Foreskin keratinocyte (primary cell): Measurements from ENCODE around the genes RPL27A and AKIP1.

- RAMPAGE, total RNA: no peak
These were observed 1.8 kb downstream of the TRIM66 start for GRCh38 chr11:8680651-8681167.

DNA sequence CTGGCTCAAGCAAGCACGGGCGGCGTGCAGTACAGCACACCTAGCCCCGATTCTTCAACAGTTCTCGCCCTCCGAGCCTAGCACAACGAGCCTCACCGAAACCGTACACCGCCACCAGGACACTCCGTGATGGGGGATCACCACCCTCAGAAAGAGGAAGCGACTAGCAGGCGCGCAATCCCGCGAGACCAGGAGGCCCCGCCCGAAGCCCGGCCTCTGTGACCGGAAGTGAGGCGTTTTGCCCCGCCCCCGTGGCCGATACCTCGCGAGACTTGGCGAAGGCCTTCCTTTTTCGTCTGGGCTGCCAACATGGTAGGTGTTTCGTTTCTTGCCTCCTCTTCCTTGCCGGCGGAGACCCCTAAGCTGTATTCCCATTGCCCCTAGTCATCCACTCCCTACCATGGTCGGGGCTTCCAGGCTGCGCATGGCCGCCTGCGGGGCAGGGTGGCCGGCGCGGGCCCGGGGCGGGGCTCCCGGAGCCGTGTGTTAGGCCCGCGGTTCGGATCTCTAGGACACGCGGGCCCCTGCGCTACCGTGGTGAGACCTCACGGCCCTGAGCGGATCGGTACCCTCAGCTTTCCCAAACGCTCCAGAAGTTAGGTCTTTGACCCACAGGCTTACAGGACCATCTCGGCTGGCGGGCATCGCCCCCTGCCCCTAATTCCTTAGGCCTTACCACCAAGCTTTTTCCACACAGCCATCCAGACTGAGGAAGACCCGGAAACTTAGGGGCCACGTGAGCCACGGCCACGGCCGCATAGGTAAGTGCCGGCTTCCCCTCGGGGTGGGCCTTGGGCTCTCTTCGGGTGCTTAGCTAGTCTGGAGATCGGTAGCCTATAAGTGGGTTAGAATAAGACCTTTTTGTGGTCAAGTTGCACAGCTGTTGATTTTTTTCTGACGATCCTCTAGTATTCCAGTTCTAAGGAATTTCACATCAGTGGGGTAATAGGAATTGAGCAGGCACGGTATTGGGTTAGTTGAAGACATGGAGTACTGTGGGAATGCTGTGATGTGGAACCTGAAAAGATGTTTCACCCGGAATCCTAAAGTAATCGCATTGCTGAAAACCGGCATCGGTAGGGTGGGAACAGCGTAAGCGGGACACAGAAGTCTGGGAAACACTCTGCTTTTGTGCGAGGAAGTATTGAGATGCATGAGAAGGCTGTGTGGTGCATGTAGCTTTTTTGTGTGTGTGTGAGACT is at the start of gene RPL27A:
Gene RPL27A (plus strand): TSS at position 288 of the 1,202 bp plus-strand sequence.
- RAMPAGE, total RNA: start-site peak on the plus strand centred at position 284 of the sequence, 32 bp wide, 156 and 376 reads in 2 replicates

DNA sequence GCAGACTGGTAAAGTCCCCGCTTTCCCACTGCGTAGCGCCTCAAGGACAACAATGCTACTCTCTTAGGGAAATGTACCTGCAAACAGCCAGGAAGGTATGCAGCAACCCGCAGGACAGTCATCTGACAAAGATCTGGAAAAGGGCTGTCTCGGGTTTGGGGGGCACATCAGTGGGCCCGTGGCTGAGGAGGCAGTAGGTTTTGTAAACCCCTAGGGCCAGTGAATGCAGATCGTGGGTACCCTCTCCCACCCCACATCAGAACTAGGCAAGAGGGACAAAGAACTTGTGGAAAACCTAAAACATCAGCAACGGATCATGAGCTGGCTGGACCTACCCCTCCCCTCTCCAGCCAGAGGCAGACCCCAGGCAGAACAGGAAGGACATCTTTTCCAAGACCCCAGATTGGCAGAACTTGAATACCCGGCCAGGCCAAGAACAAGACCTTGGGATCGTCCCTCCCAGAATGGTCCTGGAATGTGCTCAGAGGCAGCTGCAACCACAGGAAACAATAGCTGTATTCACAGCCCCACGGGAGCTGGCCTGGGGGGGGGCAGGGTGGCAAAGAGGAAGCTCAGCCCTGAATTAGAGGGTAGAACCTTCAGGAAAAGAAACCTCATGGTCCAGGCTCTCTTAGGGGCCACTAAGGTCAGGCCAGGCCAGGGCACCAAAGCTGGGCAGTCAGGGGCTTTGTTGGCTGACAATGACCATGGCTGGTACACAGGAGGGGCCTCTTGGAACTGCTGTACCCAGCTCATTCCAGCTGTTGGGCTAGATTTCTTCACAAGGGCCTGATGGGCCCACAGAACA is 17.1 kb downstream of the RPL27A start:
- RAMPAGE, total RNA: no peak

DNA sequence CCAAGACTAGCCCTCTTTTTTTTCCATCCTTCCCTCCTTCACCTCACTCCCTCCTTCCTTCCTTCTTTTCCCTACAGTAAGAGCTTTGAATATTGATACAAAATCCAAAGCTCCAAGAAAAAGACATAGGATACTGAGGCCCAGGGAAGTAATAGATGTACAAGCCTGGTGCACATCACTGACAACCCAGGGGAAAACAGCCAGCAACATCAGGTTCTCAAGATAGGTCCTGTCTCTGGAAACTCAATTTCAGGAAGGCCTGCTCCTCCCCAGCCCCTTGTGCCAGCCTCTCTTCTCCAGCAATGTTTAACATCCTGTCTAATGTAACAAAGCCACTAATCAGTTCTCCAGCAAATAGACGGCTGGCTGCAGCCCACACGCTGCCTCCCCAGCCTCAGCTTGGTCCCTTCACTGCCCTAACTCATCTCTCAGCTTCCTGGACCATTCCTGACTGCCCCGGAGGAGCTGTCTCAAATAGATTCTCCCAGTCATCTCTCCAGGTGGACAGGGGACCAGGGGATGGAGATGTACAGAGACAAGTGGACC is 37.7 kb downstream of the RPL27A start:
- RAMPAGE, total RNA: no peak

DNA sequence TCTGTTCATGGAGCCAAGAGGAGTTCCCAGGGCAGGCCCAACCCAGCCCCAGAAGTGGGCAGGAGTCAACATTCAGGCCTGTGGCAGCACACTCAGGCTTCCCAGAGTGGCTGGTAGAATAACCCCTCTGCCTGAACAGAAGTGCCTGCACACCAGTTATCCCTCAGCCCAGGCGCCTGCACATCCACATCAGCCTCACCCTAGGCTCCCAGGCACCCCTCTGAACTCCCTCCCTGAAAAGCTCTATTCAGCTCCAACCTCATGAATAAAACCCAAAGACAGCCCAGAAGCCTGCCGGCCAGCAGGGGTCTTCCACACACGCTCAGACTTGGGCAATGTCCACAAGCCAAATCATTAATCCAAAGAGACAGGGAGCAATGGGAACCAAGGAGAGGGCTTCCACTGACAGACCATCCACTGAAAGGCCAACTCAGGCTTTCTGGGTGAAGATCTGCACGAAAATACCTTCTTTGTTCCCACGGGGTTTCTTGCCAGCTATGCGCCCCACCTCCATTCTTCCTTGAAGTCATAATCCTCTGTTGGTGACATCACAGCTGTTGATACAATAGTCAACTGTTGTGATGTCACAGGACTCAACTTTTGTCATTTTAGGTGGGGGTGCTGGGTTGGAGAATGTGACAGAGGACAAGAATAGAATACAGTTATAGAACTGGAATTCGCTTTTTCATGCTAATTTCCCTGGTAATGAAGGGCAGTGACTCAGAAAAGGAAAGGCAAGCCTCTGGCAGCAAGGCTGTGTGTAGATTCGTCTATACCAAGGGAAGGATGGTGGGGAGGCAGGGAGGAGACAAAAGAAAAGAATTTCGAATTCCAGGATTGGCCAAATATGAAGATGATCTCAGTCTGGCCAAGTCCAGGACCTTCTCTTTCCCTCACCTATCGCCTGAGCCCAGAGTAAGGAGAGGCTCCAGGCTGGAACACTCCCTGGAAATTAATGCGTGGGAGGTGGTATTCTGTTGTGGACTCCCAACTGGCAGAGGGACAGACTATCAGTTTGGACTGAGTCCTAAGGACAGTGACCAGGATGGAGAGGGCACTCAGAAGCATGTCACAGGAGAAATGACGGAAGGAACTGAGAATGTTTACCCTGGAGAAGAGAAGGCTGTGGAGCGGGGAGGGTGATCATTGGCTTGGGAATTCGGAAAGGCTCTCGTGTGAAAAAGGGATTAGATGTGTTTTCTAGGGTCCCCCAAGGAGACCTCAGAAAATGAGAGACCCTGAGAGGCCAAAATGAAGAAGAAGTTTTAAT is 43.9 kb downstream of the DENND2B start:
- RAMPAGE, total RNA: no peak

GRCh38 chr11:8870268-8871434 is 40.3 kb upstream of the AKIP1 start:
- RAMPAGE, total RNA: no peak

DNA sequence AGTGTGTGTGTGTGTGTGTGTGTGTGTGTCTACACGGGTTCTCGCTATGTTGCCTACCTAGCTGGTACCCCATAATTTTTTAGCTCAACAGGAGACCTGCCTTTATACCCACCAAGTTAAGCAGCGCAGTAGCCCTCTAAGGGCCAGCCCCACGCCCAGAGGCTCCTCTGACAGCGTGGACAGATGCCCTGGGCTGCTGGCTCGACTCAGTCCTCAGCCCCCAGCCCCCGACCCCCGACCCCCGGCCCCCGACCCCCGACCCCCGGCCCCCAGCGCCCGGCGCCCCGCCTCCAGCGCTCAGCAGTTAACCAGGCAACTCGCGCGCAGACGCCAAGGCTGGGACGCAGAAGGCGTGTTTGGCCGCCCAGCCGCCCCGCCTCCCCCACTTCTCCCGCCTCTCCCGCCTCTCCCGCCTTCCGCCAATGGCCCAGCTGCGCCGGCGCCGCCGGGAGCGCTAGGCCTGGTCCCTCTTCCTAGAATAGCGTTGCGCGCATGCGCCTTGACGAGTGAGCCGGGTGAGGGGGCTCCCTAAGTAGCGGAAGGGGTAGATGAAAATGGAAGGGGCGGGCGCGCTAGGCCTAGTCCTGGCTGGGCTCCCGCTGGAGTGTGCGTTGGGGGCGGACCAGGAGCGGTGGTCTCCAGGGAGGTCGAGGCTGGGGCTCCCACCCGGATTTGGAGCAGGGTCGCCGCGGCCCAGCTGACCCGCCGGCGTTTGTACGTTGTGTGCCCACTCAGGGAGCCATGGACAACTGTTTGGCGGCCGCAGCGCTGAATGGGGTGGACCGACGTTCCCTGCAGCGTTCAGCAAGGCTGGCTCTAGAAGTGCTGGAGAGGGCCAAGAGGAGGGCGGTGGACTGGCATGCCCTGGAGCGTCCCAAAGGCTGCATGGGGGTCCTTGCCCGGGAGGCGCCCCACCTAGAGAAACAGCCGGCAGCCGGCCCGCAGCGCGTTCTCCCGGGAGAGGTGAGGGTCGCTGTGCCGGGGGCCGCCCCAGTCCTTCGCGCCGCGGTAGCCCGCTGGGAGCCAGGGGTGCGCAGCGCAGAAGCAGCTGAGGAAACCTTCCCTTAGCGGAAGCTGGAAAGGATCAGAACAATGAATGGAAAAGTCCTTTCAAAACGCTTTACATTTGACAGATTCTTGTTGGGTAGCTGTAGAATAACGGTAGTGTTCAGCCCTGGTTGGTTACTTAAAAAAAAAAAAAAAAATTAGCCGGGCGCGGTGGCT is at the start of gene AKIP1:
Gene AKIP1 (plus strand): TSS at position 481 of the 1,224 bp plus-strand sequence.
- RAMPAGE, total RNA: start-site peak on the plus strand centred at position 490 of the sequence, 7 bp wide, 90 and 107 reads in 2 replicates

DNA sequence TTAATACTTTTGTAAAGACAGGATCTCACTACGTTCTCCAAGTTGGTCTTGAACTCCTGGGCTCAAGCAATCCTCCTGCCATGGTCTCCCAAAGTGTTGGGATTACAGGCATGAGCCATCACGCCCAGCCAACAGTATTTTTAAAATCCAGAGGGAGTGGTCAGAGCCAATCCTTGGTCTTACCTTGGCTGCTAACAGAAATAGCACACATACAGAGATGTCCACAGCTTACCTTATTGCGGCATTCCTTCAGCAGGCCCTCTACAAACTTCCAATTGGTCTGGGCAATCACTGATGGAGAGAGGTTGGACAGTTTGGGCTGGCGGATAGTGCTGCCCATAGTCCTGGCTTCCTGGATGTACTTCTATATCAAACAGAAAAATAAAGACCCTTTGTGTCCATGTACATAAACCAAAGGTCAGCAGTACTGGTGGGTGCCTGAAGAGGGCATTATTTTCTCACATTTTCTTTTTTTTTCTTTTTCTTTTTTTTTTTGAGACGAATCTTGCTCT is 74.3 kb upstream of the SCUBE2 start:
- RAMPAGE, total RNA: no peak

DNA sequence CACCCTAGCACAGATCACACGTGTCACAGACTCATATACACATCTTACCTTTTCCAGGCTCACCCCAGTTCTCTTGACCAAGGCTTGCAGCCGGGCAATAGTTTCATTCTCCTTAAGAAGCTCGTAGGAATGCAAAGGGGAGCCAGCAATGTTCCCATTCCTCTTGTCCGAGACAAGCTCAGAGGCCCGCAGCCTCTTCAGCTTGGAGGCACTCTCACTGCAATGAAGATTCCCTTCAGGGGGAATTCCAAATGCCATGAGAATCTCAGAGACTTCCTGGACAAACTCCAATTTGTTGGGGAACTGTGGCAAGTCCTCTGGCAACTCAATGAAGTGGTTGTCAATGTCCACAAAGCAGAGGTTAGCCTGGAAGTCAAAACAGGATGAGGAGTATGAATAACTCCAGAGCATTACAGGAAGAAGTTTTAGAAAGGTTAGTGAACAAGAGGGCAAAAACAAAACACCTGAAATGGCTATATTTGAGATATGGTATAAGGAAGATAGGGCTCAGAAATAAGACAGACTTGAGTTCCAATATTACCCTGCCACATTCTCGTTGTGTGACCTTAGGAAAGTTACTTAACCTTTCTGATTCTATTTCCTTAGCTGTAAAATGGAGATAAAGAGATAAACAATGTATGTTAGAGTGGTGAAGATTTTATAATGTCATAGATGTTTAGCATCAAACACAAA is 84.3 kb downstream of the DENND5A start:
- RAMPAGE, total RNA: no peak

DNA sequence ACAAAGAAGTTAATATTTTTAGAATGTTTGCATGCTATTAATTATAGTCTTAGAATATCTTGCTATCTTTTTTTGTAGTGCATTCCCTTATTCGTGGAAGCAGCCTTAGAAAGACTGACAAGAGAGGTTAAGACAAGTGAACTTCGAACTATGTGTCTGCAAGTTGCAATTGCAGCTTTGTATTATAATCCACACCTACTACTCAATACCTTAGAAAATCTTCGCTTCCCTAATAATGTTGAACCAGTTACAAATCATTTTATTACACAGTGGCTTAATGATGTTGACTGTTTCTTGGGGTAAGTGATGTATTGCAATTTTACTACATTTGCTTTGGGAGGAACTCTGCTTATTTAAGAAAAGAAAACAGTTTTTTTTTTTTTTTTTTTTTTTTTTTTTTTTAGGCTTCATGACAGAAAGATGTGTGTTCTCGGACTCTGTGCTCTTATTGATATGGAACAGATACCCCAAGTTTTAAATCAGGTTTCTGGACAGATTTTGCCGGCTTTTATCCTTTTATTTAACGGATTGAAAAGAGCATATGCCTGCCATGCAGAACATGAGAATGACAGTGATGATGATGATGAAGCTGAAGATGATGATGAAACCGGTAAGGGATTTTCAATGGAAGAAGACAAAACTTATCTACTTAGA is 23.0 kb upstream of the ZNF143 start:
- RAMPAGE, total RNA: no peak

DNA sequence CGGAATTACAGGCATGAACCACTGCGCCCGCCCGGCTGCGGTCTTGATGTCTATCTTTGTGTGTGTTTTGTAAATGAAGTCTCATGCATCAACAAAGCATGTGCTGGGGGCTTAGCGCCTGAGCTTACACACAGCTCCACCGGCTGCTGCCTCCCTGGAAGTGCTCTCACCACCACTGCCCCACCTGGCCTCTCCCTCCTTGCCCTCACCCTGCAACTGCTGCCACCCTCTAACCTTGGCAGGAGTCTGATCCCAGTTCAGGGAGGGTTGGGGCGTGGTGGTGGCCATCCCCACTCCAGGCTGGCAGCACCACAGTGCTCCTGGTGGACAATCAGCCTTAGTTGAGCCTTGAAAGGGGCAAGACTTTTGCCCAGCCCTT is 42.6 kb upstream of the WEE1 start:
- RAMPAGE, total RNA: no peak

GRCh38 chr11:9568650-9569858 is 4.4 kb upstream of the WEE1 start:
- RAMPAGE, total RNA: no peak

GRCh38 chr11:9570136-9570513 is 3.3 kb upstream of the WEE1 start:
- RAMPAGE, total RNA: no peak

- RAMPAGE, total RNA: no peak
These were observed 7.2 kb downstream of the WEE1 start for GRCh38 chr11:9580453-9581186.

DNA sequence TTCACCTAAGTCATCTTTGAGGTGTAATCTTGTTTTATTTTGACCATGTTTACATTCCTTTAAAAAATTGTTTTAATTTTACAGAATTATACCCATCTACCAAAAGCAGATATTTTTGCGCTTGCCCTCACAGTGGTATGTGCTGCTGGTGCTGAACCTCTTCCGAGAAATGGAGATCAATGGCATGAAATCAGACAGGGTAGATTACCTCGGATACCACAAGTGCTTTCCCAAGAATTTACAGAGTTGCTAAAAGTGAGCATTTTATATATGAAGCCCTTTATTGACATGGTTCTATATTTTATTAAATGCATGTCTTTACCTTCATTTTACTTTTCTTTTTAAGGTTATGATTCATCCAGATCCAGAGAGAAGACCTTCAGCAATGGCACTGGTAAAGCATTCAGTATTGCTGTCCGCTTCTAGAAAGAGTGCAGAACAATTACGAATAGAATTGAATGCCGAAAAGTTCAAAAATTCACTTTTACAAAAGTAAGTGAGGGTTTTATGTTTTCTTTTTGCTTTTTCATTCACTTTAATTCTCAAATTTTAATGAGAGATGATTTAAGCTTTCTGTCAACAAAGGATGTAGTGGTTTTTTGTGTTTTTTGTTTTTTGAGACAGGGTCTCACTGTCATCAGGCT is 13.0 kb downstream of the WEE1 start:
- RAMPAGE, total RNA: no peak

GRCh38 chr11:9626483-9627271 is 37.2 kb upstream of the SWAP70 start:
- RAMPAGE, total RNA: no peak

- RAMPAGE, total RNA: no peak
These were observed 24.9 kb downstream of the SWAP70 start for GRCh38 chr11:9688409-9689642.

DNA sequence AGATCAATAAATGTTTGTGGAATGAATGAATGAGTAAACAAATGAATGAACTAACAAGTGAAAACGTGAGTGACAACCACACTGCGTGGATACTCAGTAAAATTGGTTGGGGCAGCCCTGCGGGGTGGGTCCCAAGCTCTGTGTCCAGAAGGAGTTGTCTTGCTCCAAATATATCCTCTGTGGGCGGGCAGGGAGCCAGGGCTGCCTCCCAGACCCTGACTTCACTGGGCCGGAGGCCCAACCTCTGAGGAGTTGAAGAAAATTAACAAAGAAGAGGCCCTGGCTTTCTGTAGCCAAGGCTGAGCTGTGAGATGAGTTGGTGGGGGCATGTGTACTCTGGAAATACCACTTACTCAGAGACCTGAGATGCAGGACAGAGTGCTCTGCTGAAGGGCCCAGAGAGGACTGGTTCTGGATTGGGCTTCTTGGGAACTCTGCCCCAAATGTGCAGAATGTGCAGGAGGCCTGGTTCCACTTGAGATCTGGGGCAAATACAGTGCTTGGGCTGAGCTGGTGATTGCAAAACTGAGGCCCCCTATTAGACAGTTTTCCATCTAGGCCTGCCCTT is 96.3 kb downstream of the SWAP70 start:
- RAMPAGE, total RNA: no peak

DNA sequence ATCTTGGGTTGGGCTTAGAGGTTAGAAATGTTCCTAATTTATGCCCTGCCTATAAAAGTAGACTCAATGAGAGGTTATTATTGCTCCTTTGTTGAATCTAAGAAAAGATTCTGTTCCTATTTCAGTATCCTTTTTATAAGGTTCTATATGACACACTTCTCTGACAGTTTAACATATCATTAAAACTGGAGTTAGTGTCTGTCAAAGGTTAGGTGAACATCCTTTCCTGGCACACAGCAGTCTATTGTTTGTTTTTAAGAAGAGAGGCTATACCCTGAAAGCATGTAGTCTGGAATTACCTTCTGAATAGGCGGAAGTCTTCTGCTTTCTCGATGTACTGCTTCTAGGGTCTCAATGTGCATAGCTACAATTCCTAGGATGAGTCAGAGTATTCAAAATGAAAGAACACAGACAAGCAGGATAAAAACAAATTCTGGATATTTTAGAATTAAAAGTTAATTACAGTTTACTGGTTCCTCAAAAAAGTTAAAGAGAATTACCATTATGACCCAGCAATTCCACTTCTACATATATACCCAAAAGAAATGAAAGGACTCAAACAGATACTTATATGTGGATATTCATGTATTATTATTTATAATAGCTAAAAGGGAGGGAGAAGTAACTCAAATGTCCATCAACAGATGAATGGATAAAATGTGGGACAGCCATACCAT is 188.6 kb downstream of the SWAP70 start:
- RAMPAGE, total RNA: no peak

- RAMPAGE, total RNA: no peak
These were observed 4.1 kb downstream of the SBF2 start for GRCh38 chr11:10289757-10290399.